Left colon (tissue), 1 donor: ENCODE results near the genes RGL4 and LHFPL7.

GRCh38 chr22:23199133-23199644 is 18.9 kb downstream of the BCR start:
- PRO-cap: no peak

DNA sequence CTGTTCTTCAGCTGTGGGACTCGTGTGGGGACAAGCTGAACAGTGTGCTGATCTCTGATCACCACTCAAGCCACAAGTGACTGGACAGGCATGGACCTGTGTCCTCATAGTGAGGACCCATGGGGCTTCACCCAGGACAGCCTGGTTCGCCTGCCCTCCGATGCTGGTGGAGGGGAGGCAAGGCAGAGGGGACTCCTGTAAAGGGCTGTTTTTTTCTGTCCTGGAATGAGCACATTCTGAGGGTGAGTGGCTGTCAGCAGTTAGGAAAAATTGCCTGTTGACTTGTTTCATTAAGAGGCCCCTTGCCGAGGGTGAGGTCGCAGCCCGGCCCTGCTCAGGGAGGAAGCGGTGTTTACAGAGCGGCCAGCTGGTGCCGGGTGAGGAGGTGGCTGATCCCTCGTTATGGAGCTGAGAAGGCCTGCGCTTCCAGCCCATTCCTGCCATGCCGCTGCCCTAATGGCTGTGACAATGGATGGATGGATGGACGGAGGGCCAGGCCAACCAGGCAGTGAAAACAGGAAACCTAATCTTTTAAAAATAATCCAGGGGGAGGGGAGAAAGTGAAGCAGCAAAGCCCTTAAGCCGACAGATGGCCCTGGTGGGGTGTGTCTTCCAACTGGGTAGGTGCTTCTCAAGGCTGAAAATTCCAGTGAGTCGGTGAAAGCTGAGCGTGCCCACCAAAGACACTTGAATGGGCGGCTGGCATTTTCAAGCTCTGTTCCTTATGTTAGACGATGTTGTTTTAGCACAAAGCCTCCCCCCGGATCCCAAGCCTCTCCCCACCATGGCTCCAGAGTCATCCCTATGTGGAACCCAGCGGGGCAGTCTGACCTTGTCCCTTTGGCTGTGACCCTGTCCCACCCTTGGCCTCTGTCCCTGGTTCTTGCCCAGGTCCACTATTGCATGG is 38.5 kb downstream of the BCR start:
- PRO-cap: no peak

- PRO-cap: no peak
Observed at GRCh38 chr22:23244853-23245838, 64.8 kb downstream of the BCR start.

- PRO-cap: no peak
Observed at GRCh38 chr22:23264570-23265102, 84.3 kb downstream of the BCR start.

DNA sequence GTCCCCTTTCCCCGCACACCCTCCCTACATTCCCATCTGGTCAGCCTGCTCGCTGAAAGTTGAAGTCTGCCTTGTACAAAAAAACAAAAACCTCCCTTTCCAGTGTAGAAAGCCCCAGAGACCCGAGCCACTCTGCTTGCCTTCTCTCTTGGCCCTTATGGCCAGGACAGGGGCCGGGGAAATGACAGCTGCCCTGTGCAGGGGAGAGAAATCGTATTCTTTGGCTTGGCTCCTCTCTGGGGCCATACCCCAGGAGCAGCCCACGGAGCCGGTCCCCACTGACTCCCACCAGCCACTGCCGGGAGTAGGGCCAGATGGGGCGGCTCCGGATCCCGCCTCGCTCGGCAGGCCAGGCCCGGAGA is 59.4 kb downstream of the IGLL1 start:
- PRO-cap: no peak

DNA sequence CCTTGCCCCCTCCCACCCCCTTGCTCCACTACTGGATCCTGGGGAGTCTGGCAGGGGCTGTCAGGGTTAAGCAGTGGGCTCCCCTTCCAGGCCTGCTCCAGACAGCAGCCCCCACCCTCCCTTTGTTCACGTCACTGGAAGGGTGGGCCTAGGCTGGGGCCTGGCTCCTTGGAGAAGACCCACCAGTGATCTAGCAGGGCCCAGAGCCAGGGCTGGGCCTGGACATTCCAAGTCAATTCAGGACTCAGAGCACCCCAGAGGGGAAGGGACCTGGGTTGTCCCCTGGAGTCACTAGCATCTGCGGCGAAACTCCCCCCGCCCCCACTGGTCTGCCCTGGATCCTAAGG is 45.9 kb downstream of the IGLL1 start:
- PRO-cap: no peak

DNA sequence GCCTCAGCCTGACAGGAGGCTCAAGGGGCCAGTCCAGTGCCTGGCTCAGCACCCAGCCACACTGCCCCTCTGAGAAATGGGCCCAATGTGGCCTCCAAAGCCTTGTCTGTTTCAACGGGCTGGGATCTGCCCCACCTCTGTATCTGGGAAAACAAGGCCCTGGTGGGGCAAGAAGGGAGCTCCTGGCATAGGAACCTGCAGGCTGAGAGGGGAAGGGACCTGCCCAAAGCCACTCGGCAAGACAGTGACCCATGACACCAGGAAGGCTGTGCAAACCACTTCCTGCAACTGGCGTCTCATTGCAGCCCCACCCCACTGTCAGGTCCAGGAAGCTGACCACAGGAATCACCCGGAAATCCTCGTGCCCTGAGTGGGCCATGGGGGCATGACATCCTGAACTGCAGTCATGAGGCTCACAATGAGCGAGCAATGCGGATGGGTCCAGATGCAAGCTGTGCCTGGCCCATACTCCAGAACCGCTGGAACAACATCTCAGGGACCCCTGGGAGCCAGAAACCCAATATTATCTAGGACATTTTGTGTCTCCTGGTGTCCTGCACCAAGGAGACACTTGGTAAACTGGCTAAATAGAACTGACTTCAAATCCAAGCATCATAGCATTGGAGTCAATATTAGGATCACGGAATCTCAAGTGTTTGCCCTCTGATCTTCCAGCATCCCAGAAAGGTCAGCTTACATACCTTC is 14.8 kb upstream of the RGL4 start:
- PRO-cap: no peak

- PRO-cap: no peak
Observed at GRCh38 chr22:23690624-23691202, at the start of gene RGL4. TSS of gene RGL4 (plus strand) at chr22:23691013.

DNA sequence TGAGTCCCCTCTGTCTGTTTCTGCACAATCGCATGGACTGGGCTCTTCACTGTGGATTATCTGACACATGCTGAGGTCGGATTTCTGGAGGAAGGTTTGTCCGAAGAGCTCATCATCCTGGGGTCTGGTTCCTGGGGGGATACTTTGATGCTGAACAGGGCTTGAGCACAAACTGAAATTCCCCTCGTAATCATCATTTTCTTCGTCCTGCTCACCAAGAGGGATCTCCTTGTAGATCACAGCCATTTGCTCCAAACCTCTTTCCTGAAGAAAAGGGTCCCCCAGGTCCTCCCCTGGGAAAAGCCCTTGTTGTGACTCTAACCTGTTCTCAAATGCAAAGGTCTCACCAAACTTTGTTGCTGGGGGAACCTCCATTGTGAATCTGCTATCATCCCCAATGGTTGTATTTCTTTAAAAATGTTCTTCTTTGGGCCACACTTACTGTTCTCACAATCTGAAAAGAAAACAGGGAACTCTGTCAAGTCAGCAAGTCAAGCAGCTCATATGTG is 6.1 kb downstream of the ZNF70 start:
- PRO-cap: no peak

DNA sequence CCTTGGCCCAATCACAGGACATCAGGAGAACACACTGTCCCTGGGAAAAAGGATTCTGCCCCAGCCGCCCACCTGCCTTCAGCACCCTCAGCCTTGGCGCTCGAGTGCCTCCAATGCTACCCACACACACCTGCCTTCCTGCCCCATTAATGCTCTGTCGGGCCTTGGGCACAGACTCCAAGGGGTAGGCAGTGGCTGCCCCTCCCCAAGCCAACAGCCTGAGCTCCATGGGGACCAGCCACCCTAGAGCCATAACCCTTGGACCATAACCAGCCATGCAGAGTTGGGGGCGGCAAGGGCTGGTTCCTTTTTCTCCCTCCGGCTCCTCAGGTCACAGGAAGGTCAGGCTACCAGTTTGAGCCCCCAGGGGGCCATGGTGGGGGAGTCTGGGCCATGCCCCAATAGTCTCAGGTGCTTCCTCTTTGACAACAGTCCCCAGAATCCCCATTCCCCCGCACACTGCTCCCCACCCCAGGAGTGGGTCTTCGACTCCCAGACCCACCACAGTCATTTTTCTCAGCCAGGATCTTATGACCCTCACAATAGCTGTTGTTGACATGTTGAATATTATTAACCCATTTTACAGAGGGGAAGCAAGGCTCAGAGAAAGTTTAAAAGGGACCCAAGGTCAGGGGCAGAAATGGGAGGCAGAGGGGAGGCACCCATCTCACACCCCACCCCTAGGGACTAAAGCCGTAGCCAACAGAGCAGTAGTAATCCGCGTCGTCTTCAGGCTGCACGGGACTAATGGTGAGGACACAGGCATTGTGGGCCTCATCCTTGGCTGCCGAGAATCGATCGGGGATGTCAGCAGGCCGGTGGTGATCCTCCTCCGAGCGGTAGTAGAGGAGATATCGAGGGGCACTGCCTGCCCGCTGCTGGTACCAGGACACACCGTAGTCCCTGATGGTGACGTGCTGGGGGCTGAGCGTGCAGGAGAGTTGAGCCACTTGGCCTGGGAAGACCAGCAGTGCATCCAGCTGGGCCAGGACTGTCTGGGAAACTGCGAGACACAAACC is 1.6 kb upstream of the ZNF70 start:
- PRO-cap: no peak

GRCh38 chr22:23834656-23835174 is 4.1 kb downstream of the DERL3 start:
- PRO-cap: no peak

DNA sequence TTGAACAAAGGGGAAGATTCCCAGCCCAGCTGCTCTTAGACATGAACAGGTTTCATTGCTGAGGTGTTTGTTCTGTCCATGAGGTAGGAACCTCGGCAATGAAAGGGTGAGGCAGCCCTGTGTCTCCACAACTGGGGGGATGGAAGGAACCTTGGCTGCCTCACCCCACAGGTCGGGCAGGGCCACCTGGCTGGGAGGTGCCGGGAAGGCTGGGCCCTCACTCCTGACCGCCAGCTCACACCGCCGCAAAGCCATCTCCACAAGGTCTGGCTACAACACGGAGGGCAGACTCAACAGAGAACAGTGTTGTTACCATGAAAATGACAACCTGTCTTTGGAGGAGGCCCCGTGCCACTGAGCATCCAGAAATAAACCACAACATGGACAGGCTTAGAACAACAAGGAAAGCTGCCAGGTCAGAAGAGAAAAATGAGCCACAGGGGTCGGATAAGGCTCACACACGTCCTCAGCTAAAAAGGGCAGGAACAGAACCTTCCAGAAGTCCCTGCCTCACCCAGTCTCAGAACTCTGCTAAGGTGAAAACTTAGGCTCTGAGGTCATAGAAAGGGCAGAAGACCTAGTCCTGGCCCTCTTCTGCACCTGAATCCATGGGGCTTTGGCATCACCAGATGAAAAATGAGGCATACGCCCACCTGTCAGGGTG is 3.0 kb downstream of the DERL3 start:
- PRO-cap: no peak

- PRO-cap: no peak
Observed at GRCh38 chr22:23906727-23907703, 12.8 kb downstream of the MIF start.

DNA sequence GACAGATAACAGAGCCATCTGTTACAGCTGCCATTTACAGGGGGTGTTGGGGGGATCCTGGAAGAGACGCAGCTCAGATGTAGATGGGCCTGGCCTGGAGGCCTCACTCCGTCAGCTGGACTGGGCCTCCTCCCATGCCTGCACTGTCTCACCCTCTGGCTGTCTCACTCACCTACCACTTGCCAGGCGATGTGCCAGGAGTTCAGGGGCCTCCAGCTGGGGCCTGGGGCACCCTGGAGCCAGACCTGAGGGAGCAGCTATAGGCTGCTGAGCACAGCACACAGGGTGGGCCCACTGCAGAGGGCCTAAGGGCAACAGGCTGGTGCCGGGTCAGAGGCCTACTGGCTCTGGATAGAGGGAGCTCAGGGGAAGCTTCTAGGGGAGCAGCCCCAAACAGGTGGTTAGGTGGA is 16.3 kb upstream of the SUSD2 start:
- PRO-cap: no peak

GRCh38 chr22:24271293-24271996 is 814 bp downstream of the SPECC1L start:
- PRO-cap: bidirectional peak, plus-strand start at chr22:24271417, minus-strand start at chr22:24271087

GRCh38 chr22:24400930-24401891 is 26.2 kb upstream of the ADORA2A start:
- PRO-cap: no peak

DNA sequence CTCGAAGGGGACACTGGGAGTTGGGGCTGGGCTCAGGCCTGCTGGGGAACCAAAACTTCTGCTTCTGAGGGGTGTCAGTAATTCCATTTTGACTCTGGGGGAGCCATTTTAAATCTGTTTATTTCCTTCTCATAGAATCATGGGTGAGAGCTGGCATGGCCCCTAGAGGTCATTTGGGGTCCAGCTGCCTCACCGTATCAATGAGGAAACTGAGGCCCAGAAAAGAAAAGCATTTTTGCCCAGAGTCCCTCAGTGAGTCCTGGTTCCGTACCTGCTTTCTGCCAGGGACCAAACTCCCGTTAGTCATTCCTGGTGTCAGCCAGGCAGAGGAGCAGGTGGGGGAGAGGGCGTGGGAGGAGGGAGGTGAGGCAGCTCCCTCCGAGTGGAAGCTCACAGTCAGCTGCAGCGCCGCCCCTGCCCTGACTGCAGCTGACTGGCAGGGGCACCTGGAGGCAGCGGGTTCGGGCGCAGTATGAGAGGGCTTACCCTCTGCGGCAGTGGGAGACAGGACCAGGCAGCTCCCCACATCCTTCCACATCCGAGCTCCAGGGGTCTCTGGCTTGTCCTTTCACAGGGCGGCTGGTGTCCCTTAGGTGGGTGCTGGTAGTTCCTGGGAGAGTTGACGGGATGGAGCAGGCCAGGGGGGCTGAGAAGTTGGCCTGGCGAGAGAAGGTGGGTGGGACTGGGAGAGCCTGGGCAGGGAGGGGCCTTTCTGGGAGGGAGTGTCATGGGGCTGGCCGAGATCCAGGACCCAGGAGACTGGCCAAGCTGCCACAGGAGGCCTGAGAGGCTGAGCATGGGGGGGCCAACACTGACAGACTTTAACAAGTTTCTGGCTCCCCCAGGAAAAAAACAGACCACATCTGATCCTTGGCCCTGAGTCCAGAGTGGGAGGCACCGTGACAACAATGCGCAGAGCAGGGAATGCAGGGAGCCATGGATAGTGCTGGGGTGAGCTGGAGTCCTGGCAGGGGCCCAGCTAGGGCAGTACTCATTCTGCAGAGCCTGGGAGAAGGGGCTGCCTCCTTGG is 4.7 kb downstream of the ADORA2A start:
- PRO-cap: no peak

- PRO-cap: no peak
Observed at GRCh38 chr22:24686670-24686983, 83.6 kb downstream of the GGT1 start.

DNA sequence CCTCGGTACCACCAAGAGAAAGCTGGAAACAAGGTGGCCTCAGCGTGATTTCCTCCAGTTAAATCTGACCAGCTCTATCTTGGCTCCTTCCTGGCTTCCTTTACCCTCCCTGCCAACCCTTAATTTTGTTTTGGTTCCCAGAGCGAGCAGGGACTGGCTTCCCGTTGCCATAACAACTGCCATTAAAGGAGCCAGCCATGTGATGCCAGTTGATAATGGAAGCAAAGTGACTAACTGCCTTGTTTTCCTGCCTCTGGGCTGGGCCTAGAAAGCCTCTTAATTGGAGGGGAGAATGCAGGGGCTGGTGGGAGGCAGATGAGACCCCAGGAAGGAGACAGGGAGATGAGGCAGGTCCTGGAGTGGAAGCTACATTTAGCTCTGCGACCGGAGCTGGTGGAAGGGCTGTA is 4.4 kb downstream of the SGSM1 start:
- PRO-cap: no peak

DNA sequence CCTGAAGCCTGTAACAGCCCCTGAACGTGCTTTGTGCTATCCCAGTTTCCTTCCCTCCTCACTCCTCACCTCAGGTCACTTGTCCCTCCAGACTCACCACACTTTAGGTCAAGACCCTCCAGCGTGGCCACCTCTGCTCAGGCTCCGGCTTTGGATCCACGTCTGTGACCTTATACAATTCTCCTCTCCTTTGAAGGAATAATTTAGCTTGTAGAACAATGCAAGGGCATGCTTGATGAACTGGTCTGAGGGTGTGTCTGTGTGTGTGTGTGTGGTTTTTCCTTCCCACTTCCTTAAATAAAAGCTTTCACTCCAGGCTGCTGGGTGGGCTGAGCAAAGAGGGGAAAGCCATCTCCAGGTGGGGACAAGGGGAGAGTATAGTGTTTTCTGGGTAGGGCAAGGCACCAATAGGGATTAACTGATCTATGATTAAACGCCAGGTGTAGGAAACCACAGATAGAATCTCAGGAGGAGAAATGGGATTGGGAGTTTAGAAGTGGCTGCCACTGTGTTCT is at the start of gene LHFPL7:
Gene LHFPL7 (minus strand): TSS at position 220 of the 515 bp plus-strand sequence.
- PRO-cap: no peak